Islet of Langerhans (tissue), 1 donor: ENCODE data around the gene WDR59.

DNA sequence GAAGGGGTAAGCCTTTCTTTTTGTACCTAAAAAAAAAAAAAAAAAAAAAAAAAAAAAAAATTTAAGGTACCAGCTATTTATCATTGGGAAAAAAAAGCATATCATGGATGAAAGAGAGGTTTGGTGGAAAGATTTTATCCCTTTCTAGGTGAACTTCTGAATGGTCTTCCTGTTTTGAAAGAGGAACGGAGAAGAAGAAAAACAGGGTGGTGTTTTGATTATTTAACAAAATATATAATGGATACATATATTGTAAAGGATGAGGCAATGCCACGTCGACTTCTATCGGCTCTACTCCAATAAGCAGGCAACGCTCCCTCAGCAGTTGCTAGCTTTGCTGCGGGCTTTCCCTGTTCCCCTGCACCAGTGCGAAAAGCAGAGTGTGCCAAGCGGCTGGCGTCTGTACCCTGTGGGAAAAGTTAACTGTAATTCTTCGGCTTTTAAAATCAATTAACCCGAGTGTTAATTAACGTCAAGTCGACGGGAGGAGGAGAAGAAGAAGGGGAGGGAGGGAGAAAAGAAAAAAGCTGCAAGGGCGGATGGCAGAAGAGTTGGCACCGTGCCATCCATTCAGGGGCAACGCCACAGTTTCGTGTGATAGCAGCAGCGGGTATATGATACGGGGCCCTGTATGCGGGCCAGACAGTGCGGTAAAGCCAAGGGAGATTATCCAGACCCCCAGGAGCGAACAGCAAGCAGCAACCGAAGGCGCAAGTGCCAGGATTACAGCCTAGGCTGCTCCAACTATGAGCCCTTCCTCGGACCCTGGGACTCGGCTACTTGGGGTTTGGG is 253.5 kb upstream of the PMFBP1 start:
- RRBS, result no CpG with 5 or more reads among the region's 27 CpGs

DNA sequence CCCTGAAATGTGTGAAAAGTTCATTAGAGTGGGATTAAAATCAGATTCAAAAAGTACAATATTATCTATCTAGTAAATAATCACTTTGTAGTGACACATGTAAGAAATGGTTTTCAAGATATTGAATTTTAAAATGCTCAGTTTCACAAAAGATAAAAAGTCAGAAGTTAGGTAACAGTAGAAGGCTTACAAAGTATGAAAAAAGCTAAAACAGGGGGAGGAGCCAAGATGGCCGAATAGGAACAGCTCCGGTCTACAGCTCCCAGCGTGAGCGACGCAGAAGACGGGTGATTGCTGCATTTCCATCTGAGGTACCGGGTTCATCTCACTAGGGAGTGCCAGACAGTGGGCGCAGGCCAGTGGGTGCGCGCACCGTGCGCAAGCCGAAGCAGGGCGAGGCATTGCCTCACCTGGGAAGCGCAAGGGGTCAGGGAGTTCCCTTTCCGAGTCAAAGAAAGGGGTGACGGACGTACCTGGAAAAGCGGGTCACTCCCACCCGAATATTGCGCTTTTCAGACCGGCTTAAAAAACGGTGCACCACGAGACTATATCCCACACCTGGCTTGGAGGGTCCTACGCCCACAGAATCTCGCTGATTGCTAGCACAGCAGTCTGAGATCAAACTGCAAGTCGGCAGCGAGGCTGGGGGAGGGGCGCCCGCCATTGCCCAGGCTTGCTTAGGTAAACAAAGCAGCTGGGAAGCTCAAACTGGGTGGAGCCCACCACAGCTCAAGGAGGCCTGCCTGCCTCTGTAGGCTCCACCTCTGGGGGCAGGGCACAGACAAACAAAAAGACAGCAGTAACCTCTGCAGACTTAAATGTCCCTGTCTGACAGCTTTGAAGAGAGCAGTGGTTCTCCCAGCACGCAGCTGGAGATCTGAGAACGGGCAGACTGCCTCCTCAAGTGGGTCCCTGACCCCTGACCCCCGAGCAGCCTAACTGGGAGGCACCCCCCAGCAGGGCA is 420.6 kb downstream of the ZFHX3 start:
- RRBS, result no CpG with 5 or more reads among the region's 33 CpGs

- RRBS, result 30% methylated on average over 2 of the region's 17 CpGs
These were observed 99.9 kb downstream of the ZFHX3 start for GRCh38 chr16:72947976-72948520.

DNA sequence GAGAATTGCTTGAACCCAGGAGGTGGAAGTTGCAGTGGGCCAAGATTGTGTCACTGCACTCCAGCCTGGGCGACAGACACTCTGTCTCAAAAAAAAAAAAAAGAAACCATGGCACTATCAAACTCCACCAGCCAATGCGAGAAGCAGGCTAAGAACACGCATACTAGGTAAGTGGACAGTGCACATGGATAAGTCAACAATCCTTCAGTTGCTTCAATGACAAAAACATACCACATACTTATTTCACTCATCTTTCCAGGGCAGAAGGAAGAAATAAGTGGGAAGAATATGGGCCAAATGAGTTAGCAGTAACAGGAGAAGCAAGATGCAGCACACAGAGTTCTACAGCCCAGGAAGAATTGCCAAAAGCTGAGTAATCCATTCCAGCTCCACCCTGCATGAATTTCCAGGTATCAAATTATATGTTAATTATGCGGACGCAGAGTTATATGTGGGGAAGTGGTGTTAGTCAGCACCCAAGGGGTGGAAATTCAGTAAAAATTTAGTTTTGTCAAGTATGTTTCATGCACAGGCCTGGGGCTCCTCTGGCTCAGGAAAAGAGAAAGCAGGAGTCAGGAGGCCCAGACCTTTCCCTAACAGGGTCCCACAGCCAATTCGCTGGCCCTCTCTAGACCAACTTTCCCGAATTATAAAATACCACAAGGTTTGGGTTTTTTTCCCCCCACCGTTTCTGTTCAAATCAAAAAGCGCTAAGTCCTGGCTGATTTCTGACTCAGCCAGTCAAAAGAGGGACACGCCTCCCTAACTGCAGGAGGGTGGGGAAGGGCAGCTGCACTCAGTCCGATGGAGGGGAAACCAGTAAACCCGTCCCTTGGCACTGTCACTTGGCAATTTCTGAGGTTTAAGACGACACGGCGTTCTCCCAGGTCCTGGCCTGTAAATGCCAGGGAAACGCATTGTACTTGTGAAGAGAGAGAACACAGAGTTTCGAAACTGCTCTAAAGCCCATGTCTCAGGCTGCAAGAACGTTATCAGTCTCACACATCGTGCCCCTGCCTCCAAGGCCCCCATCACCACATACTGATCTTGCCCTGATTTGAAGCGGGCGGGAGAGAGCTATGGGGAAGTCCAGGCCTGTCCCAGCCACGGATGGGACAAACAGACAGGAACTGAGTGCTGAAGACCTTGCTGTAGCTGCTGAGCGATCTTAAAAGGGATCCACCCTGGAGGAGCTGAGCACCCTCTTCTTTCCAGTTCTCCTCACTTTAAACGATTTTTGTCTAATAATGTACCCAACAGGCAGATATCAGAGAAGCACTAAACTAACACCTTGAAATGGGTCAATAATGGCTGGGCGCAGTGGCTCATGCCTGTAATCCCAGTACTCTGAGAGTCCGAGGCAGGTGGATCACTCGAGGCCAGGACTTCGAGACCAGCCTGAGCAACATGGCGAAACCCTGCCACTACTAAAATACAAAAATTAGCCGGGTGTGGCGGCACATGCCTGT is 58.0 kb downstream of the ZFHX3 start:
- RRBS, result no CpG with 5 or more reads among the region's 31 CpGs

GRCh38 chr16:73054102-73054559 is 6.2 kb upstream of the ZFHX3 start:
- RRBS, result no CpG with 5 or more reads among the region's 11 CpGs

DNA sequence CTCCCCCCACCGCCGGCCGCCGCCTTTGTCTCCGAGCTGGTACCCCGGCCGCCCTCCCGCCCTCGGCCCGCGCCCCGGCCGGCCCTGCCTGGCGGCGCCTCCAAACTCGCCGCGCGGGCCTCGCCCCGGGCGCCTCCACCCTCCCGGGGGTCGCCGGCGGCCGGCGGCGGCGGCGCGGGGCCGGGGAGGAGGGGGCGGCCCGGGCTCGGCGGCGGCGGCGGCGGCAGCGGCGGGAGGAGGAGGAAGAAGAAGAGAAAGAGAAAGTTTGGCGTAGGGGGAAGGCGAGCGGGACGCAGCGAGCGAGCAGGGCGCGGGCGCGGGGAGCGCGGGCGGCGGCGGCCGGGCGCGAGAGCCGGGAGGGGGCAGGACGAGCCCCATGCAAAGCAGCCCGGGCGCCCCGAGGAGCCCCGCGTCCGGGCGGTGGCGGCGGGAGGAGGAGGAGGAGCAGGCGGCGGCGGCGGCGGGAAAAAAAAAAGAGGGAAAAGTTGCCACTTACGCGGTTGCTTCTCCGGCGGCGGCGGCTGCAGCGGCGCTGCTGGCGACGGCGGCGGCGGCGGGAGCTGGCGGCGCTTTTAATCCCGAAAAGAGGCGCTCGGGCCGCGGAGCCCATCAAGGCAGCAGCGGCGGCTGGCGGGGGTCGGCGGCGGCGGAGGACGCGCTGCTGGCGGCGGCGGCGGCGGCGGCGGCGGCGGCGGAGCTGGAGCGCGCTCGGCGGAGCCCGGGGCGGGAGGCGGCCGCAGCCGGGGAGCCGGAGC is 10.3 kb upstream of the ZFHX3 start:
- RRBS, result 5% methylated on average over 22 of the region's 127 CpGs

DNA sequence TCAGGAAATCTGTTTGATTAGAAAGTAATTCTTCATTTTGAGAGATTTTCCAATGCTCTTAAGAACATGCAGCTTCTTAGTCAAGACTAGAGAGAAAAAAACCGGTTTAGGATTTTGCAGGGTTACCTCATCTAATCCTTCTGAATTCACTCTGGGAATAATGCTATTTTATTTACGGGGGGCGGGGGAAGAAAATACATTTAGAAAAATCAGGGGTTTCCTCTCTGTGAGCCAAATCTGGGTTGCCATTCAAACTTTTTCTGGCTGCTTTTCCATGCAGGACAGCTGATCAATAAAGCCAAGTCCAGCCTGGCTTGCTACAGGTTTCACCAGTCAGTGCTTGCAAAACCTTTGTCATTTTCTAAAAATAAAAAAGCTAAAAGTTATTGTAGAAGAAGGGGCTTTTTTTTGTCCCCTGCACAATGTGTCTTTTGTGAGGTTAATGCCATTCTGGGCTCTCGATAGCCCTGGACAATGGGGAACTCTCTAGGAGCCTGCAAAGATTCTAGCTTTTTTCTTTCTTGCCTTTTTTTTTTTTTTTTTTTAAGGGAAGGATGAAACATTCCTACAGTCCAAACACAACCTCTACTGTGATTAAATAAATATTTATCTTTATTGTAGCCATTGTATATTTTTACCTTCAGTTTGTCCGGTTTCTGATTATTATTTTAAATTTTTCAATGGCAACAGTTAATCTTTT is 13.1 kb upstream of the ZFHX3 start:
- RRBS, result no CpG with 5 or more reads among the region's 5 CpGs

DNA sequence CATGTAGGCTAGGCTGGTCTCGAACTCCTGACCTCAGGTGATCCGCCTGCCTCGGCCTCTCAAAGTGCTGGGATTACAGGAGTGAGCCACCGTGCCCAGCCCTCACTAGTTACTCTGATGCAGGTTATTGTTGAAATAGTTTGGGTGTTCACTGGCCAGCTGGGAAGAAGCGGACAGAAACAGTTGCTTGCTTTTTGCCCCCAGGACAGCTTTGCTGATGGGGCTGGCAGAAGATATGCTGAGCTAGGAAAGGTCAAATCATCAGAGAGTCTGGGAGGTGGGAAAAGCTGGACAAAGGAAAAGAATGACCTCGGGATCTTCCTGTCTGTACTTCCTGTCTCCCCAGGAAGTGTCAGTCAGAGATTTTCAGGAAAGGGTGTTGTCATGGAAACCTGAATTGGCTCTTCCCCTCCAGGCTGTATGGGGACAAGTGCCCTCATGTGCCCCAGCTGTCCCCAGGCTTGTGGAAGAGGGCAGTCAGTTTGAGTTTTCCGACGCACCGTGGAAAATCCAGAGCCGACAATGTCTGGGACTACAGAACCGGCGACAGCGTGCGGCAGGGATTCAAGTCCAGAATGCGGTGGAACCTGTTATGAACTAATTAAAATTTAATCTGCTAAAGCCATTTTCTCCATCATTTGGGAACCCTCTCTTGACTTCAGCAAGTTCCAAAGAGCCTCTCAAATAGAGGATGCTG is 122.6 kb upstream of the ZFHX3 start:
- RRBS, result no CpG with 5 or more reads among the region's 15 CpGs

DNA sequence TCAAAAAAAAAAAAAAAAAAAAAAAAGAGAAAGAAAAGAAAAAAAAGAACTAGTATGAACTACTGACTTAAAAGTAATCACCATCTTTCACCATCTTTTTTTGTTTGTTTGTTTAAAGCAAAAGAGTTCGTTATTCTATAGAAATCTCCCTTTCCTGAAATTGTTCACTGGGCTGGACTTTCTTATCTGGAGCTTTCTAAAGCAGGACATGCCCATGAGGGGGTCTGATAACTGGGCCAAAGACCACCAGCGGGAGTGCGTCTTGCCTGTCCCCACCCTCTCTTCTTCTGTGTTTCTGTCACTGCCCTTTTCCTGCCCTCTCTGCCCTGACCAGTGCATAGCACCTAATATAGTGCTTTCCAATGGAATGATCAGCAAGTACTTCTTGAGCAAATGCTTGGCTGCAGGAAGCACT is 376.8 kb upstream of the ZFHX3 start:
- RRBS, result no CpG with 5 or more reads among the region's 3 CpGs

DNA sequence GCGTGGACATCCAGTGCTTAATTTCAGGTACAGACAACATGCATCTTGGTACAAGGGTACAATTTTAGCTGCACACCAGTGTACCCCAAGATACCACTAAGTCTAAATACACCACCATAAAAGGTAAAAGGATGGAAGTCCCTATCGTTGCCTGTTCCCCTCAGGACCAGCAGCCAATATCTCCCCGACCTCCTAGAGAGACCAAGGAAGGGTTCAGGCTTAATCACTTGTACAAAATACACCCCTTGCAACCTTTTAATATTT is 477.5 kb upstream of the ZFHX3 start:
- RRBS, result no CpG with 5 or more reads among the region's 3 CpGs

DNA sequence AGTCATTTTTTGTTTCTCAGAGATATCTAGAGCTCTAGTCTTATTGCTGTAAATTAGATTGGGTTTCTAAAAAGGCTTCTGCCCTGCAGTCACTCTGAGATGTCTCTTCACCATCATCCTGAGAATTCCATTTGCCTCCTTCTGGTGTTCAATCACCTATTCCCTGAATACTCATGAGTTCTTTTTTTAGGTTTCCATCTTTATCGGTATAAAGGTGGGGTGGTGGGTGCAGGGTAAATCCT is 511.3 kb upstream of the PSMD7 start:
- RRBS, result no CpG with 5 or more reads among the region's 1 CpG

DNA sequence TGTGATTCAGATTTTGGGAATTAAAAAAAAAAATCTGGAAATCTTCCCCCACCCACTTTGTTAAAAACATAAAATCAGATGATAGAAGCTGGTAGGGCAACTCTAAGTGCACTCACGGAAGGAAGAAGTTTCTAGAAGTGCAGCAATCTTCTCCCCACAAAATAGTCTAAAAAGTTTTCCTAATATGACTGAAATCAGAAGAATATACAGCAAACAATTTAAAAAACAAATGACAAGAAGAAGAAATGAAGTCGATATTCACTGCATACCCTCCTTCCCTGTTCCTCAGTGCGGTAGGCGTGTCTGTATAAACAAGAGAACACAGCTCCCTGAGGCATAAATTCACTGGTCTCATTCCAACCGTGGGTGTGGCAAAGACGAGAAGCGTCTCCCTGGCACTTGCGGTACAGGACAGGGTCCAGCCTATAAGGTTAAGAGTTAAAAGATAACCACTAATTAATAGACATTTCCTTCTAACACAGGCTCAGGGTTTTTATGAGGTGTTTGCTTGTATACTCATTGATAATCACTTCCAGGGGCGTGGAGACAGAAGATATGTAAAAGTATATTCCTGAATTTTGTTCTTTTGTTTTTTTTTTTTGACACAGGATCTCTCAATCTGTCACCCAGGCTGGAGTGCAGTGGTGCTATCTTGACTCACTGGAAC is 58.8 kb upstream of the CLEC18B start:
- RRBS, result no CpG with 5 or more reads among the region's 9 CpGs

GRCh38 chr16:74582982-74583365 is 23.9 kb downstream of the GLG1 start:
- RRBS, result no CpG with 5 or more reads among the region's 1 CpG

DNA sequence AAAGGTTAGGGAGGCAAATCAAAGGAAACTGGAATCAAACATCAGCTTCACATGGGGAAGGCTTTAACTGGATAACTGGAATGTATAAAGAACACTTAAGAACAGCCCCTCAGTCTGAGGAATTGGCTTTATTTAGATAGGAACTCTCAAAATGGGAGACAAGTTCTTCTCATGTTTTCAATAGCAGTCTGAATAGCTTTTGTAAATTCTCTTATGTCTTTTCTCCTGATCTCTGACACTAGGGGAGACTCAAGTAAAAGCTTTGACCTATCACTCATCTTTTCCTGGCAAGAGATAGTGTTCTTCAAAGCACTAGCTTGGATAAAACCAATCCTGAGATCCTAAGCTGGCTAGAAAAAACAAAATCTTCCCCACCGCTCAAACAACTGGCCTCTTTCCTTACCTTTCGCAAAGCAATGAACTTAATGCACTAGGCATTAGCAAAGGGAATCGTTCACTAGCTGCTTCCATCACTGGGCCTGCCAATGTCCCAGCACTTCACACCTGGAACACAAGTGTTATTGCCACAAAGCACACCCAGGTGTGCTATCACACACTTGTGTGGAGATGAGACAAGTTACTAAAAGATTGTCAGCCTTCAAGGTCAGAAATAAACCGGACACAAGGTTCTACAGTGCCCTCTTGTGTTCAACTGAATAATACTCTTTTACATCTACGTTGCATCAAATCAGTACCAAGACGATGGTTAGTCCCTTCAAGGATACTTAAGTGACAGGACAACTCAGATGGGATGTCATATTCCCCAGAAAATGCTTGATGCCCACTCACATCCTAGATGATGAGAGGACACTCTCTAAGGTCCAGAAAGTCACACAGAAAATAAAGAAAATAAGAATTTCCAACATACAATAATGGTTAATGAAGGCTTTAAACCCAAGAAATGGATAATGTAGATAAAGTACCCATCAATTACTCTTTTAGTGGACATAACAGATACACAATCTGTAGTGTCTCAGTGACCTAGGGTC is 16.2 kb upstream of the GLG1 start:
- RRBS, result no CpG with 5 or more reads among the region's 6 CpGs

GRCh38 chr16:74724320-74725460 is 24.0 kb upstream of the MLKL start:
- RRBS, result 83% methylated on average over 5 of the region's 31 CpGs

- RRBS, result no CpG with 5 or more reads among the region's 5 CpGs
These were observed 25.4 kb upstream of the MLKL start for GRCh38 chr16:74726107-74726434.

DNA sequence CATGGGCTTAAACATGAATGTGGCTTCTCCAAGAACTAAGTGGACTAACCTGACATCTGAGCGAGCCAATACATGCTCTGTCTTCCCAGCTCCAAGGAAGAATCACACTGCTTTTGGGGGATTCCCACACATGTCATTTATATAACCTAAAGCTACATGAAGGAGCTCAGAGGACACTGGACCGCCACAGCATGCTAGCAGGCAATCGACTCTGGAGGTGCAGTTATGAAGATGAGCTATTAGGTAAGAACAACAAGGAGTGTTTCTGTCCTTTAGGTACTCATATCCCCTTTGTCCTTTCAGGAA is 96.4 kb downstream of the WDR59 start:
- RRBS, result no CpG with 5 or more reads among the region's 3 CpGs

GRCh38 chr16:74984283-74985428 is at the start of gene WDR59:
Gene WDR59, minus strand, starts transcription at chr16:74985123.
- RRBS, result 4% methylated on average over 9 of the region's 86 CpGs

DNA sequence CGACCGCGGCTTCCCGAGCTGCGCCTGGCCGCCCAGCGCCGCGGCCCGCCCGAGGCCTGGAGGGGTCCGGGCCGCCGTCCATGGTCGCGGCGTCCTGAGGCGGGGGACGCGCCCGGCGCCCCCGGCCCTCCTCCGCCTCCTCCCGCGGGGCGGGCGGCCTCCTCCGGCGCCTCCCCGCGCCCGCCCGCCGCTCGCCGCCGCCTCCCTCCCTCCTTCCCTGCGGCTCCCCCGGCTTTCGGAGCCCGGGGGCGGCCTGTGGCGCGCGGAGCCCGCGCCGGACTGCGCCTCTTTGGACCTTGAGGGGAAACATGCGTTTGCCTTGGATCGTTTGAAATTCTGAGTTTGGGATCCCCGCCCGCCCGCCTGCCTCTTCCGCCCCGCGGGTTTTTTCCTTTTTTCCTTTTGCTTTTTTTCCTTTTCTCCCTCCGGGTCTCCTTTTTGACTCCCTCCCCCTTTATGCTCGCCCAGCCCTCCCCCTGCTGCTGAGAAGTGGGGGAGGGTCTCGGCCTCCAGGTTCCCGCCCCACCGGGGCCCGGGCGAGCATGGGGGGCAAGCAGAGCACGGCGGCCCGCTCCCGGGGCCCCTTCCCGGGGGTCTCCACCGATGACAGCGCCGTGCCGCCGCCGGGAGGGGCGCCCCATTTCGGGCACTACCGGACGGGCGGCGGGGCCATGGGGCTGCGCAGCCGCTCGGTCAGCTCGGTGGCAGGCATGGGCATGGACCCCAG is 469 bp downstream of the ZNRF1 start:
- RRBS, result 4% methylated on average over 50 of the region's 86 CpGs

- RRBS, result no CpG with 5 or more reads among the region's 25 CpGs
These were observed 4.0 kb downstream of the LDHD start for GRCh38 chr16:75112309-75113182.